Rectum (tissue), 1 donor: ENCODE measurements around the gene CCNH.

- PRO-cap: no peak
Measured at GRCh38 chr5:83055399-83056164, 21.6 kb downstream of the TMEM167A start.

DNA sequence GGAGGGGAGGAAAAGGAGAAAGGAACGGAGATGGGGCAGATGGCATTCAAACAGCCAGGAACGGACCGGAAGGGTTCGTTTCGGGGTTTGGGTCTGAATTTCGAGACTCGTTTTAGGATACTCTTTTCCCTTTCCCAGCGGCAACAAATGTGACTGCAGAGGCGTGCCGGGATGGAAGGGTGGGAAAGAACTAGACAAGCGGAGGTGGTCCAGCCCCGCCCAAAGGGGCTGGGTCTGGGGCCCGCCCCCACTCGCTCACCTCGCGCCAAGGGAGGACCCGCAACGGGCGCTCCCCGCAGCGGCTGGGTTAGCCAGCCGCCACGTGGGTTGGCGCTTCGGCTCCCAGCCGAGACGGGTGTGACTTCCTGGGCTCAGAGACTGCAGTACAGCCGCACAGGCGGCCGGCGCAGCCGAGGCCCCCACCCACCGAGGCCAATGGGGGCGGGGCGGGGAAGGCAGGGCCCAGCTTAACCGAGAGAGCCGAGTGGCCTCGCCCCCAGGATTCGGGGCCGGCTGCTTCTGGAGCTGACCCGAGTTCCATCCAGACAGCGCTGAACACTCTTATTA is 2.8 kb downstream of the VCAN start:
- PRO-cap: bidirectional peak, plus-strand start at position 499 of the sequence, minus-strand start at position 145 of the sequence

DNA sequence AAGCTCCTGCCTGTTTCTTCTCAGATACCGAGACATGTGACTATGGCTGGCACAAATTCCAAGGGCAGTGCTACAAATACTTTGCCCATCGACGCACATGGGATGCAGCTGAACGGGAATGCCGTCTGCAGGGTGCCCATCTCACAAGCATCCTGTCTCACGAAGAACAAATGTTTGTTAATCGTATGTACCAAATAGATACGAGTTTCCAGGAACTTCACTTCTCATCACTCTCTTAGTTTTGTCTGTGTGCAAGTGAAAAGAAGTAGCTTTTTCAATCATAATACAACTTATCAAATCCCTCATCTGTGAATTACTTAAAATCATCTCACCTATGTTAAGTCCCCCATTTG is 81.8 kb downstream of the VCAN start:
- PRO-cap: no peak

DNA sequence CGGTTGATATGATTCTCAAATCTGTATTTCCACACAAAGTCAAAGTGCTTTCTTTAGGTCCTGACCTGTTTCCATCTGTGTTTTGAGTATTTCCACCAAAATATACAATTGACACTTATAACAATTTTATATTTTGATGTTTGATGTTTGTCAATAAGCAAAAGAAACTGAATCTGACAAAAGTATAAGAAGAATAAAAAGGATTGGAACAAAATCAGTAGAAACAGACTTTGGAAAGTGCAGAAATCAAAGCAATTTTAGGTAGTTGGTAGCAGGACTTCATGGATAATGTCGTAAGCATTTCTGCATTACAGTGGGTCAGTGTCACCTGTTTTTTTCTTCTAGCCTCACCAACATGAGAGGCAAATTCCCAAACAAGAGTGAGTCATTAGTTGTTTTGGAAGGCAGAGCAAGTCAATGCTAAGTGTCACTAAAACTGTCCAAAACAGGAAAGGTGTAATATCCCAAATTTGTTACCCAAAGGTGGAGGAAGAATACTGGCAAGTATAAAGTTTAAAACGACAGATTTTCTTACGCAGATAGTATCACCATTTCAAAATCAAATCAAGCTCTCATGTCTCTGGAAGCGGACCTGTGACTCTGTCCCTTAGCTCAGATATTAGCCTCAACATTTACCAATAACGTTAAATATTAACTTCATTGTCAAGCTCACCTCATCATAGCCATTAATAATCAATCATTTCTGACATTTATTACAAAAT is 901.4 kb upstream of the COX7C start:
- PRO-cap: no peak

- PRO-cap: no peak
Measured at GRCh38 chr5:86665926-86666295, 48.2 kb downstream of the COX7C start.

DNA sequence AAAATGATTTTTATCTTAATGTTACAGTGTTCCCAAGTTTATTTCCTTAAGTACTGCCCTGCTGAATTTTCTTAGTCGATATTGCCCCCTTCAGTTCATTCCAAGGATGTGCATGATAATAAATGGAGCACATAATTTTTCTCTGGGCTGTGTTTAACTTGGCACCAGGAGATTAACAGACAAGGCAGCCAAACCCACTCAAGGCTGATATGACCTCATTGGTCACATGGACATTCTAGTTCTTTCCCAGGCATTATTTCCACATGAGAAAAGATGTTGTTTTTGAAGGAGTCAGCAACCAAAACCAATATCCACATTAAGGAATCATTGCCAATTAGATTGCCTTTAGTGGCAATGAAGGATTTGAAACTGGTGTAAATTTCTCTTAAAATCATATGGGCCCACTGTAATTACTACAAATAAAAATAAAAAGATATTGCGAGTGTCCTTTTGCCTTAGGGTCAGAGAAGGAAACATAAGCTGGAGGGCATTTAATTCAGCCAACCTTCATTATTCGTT is 61.9 kb downstream of the COX7C start:
- PRO-cap: no peak

- PRO-cap: no peak
Measured at GRCh38 chr5:87278781-87279053, 11.0 kb downstream of the RASA1 start.

DNA sequence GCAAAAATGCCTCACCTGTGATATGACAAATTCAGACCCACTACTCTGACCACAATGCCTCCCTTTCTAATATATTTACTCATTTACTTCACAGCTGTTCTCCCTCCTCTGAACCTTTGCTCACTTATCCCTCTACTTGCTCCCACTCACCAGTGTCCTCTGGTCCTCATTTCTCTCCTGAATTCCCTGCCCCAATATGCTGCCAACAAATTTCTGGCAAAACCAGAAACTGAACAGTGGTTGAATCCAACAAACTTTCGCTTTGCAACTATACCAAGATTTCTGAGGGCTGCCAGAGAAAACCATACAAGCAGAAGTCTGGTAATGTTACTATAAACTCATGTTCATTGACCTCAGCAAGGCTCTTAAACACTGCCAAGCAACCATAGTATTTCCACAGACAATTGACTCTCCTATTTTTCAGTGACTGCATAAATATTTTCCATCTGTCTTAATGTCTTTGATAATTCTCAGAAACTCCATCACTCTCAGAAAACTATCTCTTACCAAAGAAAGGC is 7.1 kb downstream of the CCNH start:
- PRO-cap: no peak

DNA sequence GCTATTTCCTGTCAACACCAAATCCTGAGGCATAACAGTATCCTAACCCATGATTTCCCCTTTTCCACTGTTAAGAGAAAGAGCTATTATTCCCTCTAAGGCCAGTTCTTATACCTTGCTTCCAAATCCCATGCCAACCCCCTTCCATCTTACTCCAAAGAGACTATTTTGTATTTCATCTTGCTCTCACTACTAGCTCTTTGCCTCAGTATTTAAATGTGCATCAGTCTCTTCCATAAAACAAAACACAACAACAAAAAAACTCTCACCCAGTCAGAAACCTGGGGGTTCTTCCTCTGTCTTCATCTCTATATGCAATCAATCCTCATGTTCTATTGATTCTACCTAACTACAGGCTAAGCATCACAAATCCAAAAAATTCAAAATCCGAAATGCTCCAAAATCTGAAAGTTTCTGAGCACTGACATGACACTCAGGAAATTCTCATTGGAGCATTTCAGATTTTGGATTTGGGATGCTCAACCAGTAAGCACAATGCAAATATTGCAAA is 6.6 kb downstream of the CCNH start:
- PRO-cap: no peak

DNA sequence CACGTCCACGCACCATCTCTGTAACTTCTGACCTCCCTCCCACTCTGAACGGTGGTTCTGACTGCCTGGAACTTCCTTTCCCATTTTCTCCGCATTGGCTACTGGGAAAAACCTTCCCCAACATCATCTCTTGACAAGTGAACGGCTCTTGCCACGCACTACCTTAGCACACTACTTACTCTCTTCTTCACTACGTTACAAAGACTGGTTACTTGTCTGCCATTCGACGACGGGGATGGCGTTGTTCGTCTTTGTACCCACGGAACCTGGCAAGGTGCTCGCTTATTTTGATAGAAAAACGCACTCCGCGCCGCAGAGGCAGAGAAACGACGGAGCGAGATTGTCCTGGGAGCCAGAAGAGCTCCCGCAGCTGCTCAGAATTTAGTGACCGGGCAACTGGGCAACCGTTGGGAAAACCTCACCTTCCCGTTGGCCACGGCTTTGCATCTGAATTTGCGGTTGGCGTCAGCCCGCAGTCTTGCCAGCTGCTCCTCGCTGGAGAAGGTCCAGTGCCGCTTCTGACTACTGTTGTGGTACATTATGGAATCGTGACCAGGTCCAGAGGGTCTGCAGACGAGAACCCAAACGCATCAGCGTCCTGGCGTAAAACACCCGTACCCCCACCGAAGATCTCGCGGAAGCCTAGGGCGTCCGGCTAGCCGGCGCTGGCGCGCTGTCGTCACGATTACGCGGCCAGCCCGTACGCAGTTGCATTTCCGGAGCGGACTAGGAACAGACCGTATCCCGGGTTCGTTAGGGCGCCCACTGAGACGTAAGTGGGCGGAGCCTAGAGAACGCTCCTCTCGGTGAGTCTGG is at the start of gene CCNH:
Gene CCNH, minus strand, starts transcription at position 675 of the 816 bp plus-strand sequence.
- PRO-cap: bidirectional peak, plus-strand start at position 126 of the sequence, minus-strand start at position 29 of the sequence; bidirectional peak, plus-strand start outside the sequence, minus-strand start at position 634 of the sequence

- PRO-cap: unidirectional peak, minus-strand start at chr5:88141294
Measured at GRCh38 chr5:88141025-88141678, 127.5 kb downstream of the TMEM161B start.

DNA sequence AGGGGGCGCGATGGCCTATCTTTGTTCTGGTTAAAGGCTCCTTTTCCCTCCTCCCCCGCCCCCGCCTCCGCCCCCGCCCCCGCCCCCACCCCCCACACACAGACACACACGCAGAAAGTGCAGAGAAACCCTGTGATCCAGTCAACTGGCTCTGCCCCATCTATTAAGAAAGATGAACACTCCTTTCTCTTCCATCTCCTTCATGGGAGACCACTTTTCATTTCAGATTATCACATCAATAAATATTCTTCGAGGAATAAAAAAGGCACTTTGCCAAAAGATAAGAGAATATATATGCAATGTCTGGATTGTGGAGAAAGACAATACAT is 127.0 kb downstream of the TMEM161B start:
- PRO-cap: no peak

DNA sequence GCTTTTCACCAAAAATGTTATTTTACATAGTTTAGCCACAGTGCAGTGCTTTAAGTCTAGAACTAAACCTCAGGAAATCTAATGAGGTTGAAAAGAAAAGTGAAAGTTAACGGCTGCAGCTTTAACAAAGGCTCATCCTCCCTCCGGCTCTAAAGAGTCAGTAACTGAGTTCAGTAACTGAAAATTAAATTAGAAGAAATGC is 233.7 kb upstream of the TMEM161B start:
- PRO-cap: no peak

GRCh38 chr5:88667718-88668490 is 215.1 kb downstream of the MEF2C start:
- PRO-cap: no peak

- PRO-cap: no peak
Measured at GRCh38 chr5:88876002-88876519, 6.9 kb downstream of the MEF2C start.

- PRO-cap: unidirectional peak, plus-strand start at chr5:88880036
Measured at GRCh38 chr5:88879588-88880297, 3.2 kb downstream of the MEF2C start.

GRCh38 chr5:88883943-88884871 is 1.2 kb upstream of the MEF2C start:
- PRO-cap: bidirectional peak, plus-strand start at chr5:88884286, minus-strand start at chr5:88884104

DNA sequence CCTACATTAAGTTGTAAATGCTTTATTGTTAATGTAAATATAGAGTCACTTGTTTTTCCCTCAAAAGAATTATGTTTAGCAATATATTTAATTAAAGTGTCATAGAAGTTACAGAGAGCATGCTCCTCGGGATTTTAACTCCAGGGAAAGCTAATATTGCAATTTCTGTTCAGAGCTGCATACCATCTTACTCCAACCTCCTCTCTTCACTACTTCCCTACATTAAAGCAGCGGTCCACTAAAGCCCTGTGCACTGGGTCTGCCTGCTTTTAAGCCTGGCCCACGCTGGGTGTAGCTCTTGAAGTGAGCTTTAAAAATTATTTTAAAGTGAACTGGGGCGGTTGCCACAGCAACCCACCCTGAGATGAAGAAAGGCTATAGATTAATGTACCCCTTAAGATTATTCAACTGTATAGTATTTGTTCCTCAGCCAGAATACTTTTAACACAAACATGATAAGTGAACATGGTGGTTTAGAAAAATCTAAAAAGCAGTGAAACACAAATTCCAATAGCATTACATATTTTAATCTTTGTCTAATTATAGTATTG is 3.8 kb upstream of the MEF2C start:
- PRO-cap: no peak

GRCh38 chr5:88938523-88939131 is 55.6 kb upstream of the MEF2C start:
- PRO-cap: no peak

DNA sequence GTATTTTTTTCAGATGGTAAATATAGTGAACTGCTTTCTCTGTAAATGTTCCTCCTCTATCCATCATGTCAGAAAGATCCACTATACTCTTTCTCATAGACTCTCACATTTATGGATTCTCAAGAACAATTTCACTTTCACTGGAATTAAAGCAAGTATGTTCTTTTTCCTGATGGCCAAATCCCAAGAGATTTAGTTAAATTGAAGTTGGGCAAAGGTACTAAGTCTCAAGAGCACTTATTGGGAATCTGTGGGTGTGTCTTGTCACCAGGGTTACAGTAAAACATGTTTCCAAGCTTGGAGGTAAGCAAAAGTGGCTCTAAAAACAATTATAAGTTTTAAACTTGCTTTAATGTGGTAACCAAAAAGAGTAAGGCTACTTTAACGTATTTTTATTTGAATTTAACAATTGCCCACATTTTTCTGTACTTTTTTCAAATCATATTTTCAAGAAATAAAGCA is 387.6 kb downstream of the CETN3 start:
- PRO-cap: no peak